A673 (cell line): ENCODE data around the genes SPEN, ZBTB17 and EPHA2.

GRCh38 chr1:15740928-15741819 is 1.1 kb upstream of the TMEM82 start:
- PRO-cap = no peak

GRCh38 chr1:15787034-15787437 is 20.4 kb downstream of the UQCRHL start:
- PRO-cap = no peak

DNA sequence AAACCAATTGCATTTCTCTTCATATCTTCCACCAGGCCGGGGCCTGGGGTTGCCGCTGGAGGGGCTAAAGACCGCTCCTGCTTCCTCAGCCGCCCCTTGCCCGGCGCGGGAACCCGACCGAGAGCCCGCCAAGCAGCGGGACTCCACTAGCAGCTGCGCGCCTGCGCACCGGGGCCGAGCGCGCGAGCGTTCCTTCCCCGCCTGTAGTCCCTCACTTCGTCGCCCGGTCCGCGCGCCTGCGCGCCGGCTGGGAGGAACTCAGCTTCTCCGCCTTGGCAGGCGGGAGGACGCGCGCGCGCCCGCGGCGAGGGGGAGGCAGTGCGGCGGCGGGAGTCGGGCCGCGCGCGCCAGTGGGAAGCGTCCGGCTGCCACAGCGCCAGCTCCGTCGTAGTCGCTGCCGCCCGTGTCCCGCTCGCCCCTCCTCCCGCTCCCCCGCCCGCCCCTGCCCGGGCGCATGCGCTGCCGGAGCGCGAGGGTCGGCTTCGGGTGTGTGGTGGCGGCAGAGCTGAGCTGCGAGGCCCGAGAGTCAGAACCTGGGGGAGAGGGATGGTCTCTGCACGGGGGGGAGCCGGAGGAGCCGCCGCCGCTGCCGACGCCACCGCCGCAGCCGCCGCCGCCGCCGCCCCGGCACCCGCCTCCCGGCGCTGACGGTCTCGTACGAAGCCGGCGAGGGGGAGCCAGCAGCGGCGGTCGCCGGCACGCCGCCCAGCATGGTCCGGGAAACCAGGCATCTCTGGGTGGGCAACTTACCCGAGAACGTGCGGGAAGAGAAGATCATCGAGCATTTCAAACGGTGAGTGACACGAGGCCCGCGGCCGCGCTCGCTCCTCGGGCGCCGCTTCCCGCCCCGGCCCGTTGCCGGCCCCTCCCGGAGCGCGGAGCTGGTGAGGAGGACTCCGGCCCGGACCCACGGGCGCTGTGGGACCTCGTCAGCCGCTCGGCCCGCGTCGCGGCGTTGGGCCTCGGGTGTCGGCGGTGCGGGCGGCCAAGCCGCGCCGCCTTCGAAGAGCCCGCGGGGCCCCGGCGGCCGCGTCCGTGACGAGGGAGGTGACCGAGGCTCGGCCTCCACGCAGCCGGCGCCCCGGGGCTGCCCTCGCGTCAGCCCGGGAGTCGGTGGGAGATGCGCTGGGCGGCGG is at the start of gene SPEN:
SPEN (plus strand) TSS at position 350 of the 1,136 bp plus-strand sequence.
- PRO-cap = bidirectional peak, plus-strand start at position 465 of the sequence, minus-strand start at position 148 of the sequence; bidirectional peak, plus-strand start at position 784 of the sequence, minus-strand start at position 735 of the sequence

DNA sequence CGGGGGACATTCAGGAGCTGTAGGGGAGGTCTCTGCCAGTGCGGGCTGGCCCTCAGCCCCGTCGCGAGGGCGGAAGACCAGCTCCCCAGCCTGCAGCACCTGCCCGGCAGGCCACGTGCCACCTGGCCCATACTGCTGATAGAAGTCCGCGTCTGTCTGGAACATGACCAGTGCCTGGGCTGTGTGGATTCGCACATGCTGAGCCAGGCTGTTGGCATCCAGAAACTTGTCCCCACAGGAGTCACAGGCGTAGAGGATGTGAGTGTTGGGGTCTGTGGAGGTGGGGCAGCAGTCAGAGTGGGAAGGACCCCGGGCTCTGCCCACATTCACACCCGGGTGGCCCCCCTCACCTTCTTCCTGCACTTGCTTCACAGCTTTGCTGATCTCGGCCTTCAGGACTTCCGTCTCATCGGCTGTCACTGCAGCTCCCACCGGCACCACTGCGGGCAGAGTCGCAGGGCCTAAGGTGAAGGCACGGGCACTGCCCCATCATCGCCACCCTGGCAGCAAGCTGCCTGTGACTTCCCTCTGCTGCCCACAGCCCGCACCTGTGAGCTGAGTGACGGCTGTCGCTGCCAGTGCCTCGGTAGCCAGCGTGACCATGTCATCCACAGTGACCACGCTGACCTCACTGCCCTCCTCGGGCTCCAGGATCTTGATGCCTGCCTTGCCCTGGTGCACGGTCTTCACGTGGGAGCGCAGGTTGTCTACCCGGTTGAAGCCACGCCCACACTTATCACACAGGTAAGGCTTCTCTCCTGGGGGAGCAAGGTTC is 33.7 kb downstream of the ZBTB17 start:
- PRO-cap = no peak

DNA sequence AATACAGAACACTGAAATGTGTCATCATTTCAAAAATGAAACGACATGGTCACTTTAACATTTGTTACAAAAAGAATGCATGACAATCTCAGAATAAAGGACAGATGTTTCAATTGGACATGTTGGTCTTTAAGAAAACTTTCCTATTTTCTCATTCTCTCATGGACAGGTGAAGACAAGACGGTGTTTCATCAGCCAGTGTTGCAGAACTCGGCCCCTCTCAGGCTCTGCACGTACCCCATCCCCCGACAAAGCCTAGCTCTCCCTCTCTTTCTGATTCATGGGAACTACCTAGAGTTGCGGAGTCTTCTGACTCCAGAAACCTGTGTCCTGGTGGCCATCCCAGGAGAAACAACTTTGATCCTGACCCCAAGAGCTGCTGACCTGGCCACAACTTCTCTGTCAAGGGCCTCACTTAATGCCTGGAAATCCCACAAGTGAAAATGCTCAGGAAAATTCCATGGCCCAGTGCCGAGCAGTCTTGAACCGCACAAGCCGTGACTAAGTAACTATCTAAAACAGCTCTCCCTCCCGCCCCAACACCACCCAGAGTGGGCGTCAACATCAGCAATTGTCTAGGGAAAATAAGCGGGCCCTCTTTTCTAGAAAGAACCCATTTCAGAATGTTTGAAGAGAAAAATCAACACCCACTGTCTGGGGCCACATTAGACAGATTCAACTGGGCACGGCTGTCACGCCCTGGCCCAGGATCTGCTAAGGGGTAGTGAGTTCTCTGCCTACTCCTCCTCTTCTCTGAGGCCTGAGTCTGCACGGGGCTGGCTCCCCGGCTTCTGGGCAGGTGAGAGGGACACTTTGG is 26.9 kb downstream of the ZBTB17 start:
- PRO-cap = unidirectional peak, minus-strand start at position 515 of the sequence

DNA sequence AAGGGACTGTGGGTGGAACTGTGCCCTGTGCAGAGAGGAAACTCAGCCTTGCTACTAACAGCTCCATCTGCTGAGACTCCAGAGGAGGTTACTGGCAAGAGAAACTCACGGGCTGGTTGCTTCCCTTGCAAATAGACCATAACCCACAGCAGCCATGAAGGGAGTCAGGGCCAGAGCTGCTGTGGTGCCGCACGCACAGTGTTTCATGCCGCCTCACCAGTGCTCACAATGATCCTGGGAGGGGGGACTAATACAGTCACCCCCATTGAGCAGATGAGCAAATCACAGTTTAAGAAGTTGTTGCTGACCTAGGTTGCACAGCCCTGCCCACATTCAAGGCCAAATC is 13.7 kb downstream of the ZBTB17 start:
- PRO-cap = no peak

DNA sequence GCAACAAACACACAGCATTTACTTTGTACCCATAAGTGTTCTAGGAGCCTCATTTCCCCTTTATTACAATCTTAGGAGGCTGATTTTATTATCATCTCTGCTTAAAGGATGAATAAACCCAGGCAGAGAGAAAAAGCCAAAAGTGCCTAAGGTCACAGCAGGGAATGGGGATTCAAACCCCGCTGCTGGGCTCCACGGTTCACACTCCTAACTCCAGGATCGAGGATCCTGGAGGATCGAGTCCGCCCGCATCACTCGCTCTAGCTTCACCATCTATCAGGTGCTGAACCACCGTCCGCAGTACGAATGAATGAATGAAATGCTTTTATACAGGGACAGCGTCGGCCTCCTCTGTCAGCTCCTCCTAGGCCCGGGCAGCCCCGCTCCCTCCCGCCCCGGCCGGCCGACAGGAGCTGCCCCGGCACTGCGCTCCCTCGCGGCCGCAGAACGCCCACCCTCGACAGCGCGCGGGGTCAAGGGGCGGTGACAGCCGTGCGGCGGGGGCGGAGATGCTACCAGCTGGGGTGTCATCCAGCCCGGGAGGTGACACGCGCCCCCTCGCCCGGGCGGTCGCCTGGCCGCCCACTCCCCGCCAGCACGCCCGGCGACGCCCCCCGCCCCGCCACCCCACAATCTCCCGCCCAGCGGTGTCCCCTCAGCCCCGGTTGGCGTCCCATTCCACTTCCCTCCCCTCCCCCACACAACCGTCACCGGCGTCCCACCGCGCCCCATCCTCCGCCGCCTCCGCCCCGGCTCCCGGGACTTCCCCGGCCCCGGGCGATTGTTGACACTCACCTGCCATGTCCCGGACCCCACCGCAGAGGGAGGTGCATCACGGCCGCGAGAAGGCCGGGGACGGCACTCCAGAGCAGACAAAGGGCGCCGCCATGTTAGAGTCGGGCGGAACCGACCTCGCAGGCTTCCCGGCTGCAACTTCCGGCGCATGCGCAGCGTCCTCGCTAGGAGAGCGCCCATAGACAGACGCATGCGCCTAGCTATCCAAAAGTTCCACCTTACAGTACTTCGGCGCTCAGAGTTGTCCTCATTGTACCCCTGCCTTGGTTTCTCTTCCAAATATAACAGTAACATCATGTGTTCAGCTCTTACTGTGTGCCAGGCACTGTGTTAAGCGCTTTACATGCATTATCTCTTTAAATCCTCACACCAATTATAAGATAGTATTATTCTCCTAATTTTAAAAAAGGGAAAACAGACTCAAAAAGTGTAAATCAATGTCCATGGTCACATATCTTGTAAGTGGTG is at the start of gene ZBTB17:
ZBTB17 (minus strand) TSS at position 914 of the 1,263 bp plus-strand sequence.
- PRO-cap = bidirectional peak, plus-strand start at position 486 of the sequence, minus-strand start at position 408 of the sequence; bidirectional peak, plus-strand start at position 1,021 of the sequence, minus-strand start at position 914 of the sequence

GRCh38 chr1:16013685-16014216 is 4.1 kb downstream of the HSPB7 start:
- PRO-cap = no peak

GRCh38 chr1:16014559-16015107 is 3.2 kb downstream of the HSPB7 start:
- PRO-cap = no peak

DNA sequence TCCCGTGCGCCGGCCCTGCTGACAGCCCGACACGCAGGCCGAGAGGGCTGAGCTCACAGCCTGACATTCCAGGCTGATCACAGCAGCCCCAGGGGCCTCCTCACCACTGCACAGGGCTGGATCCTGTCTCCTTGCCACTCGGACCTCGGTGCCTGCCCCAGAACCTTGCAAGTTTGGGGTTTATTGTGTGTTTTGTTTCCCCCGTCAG is 222 bp upstream of the HSPB7 start:
- PRO-cap = no peak

- PRO-cap = no peak
These were observed 5.0 kb downstream of the CLCNKB start for GRCh38 chr1:16048317-16049201.

DNA sequence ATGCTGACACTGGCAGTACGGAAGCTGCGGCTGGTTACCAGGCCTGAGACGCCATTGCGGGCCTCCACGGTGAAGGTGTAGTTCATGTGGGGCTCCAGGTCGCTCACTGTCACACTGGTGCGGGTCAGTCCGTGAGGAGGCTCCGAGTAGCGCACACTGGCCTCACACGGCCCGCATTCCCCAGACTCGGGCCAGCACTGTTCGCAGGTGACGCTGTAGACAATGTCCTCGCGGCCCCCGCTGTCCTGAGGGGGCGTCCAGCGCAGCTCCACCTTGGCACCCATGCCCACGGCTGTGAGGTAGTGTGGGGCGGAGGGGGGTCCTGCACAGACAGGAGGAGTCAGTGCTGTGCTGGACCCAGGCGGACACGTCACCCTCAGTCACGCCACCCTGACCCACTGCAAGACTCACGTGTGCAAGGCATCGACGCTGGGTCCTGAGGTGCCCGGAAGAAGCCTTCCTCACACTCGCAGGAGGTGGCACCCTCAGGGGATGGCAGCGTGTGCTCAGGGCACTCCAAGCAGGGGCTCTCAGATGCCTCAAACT is 17.9 kb downstream of the EPHA2 start:
- PRO-cap = unidirectional peak, minus-strand start at position 242 of the sequence

DNA sequence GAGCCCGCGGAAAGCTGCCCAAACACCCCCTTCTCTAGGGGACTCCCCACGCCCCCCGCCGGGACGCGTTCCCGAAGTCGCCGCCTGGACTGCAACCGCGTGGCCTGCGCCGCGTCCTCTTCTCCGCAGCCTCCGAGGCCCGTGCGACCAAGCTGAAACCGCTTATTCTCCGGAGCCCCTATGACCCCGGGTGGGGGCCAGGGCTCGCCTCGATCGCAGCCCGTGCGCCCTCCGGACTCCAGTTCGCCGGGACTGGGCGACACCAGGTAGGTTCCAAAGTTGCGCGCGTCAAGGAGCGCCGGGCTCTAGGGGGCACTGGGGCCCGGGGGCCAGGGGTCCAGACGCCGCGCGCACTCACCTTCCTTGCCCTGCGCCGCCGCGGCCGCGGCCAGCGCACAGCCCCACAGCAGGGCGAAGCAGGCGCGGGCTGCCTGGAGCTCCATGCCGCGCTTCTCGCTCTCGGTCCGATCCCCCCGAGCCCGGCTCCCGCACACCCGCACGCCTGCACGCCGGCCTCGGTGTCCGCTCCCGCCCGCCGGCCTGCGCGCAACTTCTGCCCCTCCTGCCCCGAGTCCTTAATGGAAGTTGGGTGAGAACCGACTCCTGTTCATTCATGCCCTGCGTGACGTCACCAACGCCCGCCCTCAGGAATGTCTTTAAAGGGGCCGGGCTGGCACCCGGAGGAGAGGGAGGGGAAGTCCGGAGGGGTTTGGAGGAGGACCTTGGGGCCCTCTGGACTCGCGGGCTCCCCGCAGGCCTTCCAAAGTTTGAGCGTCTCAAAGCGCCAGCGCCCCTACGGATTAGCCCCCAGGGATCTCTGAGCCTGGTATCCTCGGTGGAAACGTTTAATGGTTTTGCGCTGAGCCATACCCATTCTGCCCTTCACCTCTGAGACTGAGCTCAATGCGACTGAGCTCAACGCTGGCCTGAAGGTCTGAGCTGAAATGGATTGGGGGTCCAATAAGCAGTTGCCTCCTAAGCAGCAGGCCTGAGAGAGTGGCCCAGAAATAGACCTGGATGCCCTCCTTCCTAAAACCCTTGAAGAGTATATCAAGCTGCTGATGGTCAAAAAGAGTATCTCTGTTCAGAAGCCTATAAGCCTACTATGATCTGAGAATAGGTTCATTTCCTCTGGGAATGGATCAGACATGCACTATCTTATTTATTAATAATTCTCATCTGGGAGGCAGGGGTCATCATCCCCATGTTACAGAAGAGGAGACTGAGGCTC is at the start of gene EPHA2:
EPHA2 (minus strand) TSS at position 580 of the 1,231 bp plus-strand sequence.
- PRO-cap = bidirectional peak, plus-strand start at position 686 of the sequence, minus-strand start at position 580 of the sequence

DNA sequence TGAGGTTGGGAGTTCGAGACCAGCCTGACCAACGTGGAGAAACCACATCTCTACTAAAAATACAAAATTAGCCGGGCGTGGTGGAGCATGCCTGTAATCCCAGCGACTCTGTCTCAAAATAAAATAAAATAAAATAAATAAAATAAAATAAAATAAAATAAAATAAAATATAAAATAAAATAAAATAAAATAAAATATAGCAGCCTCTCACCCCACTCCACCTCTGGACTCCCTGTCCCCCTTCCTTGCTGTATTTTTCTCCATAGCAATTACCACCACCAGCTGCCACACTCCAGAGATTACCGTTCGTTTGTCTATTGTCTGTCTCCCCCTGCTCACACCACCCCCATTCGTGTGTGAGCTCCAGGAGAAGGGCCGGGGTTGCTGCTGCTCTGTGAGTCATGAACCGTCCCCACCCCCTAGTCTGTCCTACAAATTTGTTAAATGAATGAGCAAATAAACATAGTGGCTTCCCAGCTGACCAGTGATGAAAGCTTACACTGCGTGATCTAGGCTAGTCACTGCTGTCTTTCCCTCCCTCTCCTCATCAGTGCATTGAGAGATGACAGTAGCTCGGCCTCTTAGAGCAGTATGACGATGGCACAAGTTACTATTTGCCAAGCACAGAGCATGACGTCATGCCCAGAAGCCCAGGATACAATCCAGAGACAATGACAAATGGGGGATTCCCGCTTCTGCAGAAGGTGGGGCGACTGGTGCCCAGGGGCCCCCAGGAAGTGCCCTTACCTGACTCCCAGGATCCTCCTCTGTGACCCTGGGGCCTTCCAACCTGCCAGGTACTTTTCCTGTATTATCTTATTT is 8.3 kb upstream of the EPHA2 start:
- PRO-cap = no peak

DNA sequence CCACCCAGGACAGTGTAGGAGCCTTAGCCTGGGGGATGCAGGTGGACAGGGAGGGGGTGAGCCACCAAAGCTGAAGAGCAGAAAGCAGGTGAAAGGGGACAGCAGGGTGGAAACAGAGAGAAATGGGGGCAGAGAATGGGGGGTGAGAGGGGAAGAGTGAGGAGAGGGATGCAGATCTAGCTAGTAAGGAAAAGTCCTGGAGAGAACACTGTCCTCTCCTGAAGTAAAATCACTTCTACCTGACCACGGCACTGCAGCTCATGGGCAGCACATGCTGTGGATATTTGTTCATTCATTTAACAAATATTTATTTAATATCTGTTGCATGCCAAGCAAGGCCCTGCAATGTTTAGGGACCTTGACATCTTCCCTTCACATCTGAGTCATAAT is 167.5 kb downstream of the NECAP2 start:
- PRO-cap = no peak

DNA sequence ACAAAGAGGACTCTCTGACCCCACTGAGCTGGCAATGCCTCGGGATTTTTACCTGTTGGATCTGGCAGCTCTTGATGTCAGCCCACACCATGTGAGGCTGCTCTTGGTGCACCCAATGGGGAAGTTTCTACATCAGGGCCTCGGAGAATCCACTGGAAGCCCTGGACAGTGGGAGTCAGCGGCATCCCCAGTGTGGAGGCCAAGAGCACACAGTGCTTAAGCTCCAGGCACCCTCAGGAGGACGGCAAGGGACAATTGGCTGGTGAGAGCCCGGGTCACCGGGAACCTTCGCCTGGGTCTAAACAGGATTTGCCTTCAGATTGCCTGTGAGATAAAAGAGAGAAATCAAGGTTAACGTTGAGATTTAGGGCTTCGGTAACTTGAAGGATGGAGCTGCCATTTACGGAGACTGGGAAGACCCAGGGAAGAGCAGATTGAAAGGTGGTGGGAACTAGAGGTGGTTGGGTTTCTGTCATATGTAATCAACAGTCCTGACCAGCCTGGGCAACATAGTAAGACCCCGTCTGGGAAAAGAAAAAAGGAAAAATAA is 168.0 kb downstream of the NECAP2 start:
- PRO-cap = no peak

- PRO-cap = no peak
These were observed 236.8 kb upstream of the CROCC start for GRCh38 chr1:16684921-16685330.

DNA sequence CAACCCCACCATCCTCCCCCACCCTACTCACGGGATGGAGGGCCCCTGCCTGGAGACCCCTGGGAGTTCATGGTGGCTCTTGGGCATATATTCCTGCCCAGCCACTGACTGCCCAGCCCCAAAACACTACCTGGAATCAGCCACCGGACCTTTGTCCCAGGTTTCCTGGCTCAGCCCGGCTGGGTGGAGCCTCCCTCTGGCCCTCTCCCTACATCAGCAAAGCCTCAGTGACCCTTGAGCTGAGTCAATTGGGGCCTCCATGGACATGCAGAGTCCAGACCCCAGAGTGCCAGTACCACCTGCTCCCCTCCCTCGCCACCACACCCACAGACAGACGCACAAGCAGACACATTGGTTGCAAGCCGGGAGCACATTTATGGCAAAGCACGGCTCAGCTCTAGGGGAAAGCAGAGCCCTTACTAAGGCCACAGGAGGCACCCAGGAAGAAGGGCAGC is 224.6 kb upstream of the CROCC start:
- PRO-cap = no peak

GRCh38 chr1:16895154-16896472 is 26.1 kb upstream of the CROCC start:
- PRO-cap = bidirectional peak, plus-strand start at chr1:16895797, minus-strand start at chr1:16895604; bidirectional peak, plus-strand start at chr1:16896117, minus-strand start at chr1:16896196

- PRO-cap = no peak
These were observed 24.4 kb downstream of the CROCC start for GRCh38 chr1:16945965-16946615.